ENCODE results near the genes AURKC, ZNF805, ZNF550, ZNF154, ZNF776, A1BG and RPS5.

GRCh38 chr19:57230732-57231320, at the start of gene AURKC:
Gene AURKC, plus strand, starts transcription at chr19:57231023.
- PRO-cap, 3 experiments = peak in 1 of 3 experiments; most common plus-strand start chr19:57231072 (in 1)
- RAMPAGE, long total RNA = no peak

DNA sequence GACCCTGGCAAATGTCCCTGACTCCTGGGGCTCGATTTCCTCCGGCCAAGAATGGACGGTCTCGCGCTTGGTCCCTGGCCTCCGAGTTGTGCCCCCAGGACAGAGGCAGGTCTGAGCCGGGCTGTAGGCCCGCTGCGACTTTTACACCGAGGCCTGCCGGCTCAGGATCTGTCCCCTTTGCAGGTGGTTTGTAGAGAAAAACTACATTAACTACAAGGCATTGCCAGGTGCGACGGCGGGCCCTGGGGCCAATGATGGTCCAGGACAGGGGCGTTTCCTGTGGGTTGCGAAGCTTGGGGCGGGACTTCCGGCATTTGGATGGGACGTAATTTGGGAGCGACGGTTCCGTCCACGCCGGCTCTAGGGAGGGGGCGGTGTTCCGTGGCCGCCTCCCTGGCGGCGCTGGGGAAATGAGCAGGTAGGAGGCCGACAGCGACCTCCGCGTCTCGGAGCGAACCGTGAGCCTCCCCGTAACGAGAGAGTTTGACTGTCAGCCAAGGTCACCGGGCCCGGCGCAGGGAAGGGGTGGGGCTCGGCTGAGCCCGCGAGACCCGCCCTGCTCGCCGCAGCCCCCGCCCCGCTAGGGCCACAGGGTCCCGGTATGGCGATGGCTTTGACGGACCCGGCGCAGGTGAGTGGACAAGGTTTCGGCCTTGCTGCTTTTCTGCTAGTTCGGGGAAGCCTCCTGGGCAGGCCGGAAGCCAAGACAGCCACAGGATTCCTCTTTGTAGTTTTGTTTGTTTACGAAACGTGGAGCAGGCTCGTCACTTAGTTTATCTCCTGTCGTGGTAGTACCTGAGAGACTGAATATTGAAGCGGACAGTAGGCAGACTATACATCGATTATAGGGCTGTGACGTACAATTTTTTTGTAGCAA, at the start of gene ZNF805:
ZNF805 (plus strand) TSS at position 342 of the 877 bp plus-strand sequence.
- PRO-cap, 3 experiments = peak in 3 of 3 experiments; most common plus-strand start position 342 of the sequence (in 3); most common minus-strand start position 179 of the sequence (in 2)
- RAMPAGE, long total RNA = no peak

DNA sequence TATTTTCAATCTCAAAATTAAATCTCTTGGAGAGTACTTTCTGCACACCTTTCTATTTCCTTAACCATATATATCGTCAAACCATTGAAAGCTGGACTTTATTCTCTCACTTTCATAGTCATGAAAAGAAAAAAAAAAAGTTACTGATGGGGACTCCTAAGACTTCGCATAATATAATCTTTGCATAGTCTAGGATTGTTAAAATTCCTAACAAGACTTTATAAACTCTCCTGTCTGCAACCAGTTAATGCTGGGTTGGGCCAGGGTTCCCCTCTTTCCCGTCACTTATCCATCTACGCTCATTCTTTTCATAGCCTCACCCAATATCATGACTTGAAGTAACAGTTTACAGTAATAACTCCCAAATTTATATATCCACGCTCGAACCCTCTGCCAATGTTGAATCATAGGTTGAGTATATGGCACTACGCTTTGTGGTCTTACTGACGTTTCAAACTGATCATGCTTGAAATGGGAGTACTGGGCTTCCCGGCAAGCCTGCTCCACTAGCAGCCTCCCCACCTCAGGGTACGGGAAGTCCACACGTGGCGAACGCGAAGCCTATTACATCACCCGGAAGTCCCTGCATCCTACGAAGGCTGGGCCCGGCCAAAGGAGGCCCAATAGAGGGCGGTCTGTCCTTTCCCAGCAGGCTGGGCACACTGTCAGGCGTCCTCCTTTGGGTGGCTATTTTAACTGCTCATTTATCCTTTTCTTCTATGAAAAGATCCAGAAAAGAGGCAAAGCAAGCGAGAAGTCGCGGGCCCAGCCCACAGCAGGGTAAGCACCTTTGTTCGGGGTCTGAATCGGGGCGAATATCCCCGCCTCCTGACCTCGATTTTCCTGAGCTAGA, 714 bp upstream of the ZNF460 start:
- PRO-cap, 3 experiments = peak in 3 of 3 experiments; most common plus-strand start position 623 of the sequence (in 2); most common minus-strand start position 532 of the sequence (in 2)
- RAMPAGE, long total RNA = no peak

GRCh38 chr19:57280903-57281323, 628 bp downstream of the ZNF460 start:
- PRO-cap, 3 experiments = no peak in any of the 3 experiments
- RAMPAGE, long total RNA = no peak

- PRO-cap, 3 experiments = no peak in any of the 3 experiments
- RAMPAGE, long total RNA = no peak
Observed at GRCh38 chr19:57291678-57291942, 11.3 kb downstream of the ZNF460 start.

DNA sequence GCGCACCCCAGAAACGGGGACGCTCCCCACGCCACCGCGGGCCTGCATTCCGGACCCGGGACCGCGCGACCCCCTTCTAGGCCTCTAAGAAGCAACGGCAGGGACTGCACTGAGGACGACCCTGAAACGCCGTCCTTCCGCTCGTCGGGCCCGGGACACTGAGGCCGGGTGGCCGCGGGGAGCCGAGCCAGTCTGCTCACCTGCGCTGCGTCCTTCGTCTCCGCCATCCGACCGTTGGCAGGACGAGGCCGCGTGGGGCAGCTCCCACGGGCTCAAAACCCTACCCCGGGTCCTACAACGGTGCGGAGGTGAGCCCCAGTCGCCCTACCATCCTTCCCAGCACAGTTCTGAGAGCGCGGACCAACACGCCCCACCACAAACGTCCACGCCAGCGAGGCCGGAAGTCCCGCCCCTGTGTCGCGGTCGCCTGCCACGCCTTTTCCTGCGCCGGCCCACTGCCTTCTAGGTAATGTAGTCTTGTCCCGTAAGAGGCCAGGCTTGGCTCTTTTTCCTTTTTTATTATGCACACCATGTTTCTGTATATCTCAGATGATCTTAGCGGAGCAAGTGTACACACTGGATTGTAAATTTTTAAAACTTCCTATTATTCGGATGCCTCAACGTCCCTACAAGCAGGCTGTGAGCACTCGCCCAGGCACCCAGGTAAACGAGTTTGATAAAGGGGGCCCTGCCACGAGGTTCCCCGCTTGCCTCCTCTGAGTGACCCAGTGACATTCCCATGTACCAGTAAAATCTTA, at the start of gene ZNF550:
ZNF550 (minus strand) TSS at position 408 of the 758 bp plus-strand sequence.
- PRO-cap, 3 experiments = peak in 3 of 3 experiments; most common plus-strand start position 543 of the sequence (in 1); most common minus-strand start position 349 of the sequence (in 2)
- RAMPAGE, long total RNA = no peak

- PRO-cap, 3 experiments = peak in 3 of 3 experiments; most common plus-strand start chr19:57708728 (in 1); most common minus-strand start chr19:57708772 (in 2)
- RAMPAGE, long total RNA = no peak
Observed at GRCh38 chr19:57708392-57709643, at the start of gene ZNF154. Gene ZNF154, minus strand, starts transcription at chr19:57709204.

DNA sequence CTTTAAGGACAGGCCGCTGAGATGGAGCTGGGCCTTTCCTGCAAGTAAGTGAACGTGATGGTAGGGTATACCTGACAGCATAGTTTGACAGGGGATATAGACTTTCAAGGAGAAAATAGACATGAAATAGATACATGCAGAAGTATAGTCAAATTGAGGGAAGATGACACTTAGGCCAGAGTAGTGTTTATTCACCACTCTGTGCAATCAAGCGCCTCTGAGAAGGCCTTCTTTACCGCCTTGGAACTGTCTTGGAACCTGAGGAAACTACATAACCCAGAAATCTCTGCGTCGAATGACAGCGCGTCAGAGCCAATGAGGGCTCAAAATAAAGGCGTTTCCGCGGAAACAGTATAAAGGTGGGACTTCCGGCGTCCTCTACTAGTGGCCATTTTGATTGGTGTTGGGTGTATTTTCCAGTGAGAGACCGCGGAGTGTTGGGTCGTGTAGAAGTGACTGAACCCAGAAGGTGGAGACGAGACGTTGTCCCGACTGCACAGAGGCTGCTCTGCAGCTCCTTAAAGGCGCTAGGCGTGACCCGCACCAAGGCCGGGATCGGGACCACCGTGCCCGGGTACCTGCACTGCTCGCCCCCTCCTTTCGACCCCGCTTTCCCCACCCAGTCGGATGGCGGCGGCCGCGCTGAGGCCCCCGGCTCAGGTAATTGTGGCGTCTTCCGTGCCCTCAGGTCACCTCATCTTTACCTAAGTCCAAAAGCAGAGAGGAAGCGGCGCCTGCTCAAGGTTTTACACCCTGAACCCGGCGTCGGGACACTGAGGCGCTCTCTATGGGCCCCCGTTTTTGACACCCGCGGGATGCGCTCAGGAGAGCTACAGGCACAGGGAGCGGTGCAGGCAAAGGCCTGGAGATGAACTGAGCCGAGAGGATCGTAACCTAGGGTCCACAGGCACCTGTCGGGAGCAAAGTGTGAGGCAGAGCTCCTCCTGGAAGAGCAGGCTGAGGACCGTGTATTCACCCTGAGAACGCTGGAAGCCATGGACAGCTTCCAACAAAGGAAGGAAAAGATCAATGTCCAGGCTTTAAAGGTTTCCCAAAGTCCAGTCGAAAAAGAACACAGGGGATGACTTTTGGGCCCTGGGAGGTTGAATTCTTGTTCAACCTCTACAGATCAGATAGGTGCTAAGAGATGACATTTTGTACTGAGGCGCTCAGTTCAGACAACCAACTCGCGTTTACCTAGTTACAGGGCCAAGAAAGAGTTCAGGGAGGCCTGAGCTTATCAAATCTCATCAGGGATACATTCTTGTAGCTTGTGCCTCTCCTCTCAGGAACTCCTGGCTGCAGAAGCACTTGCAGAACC, at the start of gene ZNF776:
ZNF776 (plus strand) TSS at position 384 of the 1,321 bp plus-strand sequence.
- PRO-cap, 3 experiments = peak in 3 of 3 experiments; most common plus-strand start position 384 of the sequence (in 1); most common minus-strand start position 248 of the sequence (in 1)
- RAMPAGE, long total RNA = no peak

DNA sequence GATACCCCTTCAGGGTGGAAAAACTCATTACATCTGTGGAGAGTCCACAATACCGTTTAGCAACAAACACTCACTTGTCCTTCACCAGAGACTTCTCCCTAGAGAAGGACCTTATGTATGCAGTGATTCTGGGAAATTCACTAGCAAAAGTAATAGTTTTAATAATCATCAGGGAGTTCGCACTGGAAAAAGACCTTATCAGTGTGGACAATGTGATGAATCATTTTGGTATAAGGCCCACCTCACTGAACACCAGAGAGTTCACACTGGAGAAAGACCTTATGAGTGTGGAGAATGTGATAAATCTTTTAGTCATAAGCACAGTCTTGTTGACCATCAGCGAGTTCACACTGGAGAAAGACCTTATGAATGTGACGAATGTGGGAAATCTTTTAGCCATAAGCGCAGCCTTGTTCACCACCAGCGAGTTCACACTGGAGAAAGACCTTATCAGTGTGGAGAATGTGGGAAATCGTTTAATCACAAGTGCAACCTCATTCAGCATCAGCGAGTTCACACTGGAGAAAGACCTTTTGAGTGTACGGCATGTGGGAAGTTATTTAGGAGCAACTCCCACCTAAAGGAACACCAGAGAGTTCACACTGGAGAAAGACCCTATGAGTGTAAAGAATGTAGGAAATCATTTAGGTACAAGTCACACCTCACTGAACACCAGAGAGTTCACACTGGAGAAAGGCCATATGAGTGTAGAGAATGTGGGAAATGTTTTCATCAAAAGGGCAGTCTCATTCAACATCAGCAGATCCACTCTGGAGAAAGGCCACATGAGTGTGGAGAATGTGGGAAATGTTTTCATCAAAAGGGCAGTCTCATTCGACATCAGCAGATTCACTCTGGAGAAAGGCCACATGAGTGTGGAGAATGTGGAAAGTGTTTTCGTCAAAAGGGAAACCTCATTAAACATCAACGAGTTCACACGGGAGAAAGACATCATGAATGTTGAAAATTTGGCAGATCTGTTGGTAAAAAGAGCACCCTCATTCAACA, 7.4 kb downstream of the ZNF776 start:
- PRO-cap, 3 experiments = no peak in any of the 3 experiments
- RAMPAGE, long total RNA = no peak

DNA sequence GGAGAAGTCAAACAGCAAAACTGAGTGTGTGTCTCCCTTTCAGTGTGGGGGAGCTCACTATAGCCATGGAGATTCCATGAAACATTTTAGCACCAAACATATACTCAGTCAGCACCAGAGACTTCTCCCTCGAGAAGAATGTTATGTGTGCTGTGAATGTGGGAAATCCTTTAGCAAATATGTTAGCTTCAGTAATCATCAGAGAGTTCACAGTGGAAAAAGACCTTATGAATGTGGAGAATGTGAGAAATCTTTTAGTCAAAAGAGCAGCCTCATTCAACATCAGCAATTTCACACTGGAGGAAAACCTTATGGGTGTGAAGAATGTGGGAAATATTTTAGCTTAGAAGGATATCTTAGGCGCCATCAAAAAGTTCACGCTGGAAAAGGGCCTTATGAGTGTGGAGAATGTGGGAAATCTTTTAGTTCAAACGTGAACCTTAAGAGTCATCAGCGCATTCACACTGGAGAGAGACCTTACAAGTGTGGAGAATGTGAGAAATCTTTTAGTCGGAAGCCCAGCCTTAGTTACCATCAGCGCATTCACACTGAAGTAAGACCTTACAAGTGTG, 8.3 kb upstream of the ZNF587 start:
- PRO-cap, 3 experiments = no peak in any of the 3 experiments
- RAMPAGE, long total RNA = no peak

DNA sequence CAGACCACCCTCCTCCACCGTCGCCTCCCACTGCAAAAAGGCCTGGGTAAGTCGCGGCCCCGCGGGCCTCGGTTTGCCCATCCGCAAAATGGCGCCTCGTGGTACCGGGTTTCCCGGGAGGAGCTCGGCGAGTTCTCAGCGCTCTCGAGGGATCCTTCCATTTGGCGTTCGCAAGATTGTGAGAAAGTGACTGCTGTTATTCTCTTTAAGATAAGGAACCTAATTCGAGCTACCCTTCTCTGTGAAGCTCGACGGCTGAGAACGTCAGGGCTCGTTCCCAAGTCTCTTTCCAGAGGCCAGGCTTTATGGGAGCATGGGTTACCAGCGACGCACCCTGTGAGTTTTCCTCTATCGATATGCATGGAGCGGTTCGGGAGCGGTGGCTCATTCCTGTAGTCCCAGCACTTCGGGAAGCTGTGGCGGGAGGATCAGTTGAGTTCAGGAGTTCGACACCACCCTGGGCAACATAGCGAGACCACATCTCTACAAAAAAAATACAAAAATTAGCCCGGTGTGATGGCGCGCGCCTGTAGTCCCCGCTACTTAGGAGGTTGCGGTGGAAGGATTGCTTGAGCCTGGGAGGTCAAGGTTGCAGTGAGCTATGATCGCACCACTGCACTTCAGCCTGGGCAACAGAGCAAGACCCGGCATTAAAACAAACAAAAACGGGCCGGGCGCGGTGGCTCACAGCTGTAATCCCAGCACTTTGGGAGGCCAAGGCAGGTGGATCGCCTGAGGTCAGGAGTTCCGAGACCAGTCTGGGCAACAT, 565 bp upstream of the ZNF606 start:
- PRO-cap, 3 experiments = peak in 1 of 3 experiments; most common plus-strand start position 364 of the sequence (in 1); most common minus-strand start position 345 of the sequence (in 1)
- RAMPAGE, long total RNA = no peak

DNA sequence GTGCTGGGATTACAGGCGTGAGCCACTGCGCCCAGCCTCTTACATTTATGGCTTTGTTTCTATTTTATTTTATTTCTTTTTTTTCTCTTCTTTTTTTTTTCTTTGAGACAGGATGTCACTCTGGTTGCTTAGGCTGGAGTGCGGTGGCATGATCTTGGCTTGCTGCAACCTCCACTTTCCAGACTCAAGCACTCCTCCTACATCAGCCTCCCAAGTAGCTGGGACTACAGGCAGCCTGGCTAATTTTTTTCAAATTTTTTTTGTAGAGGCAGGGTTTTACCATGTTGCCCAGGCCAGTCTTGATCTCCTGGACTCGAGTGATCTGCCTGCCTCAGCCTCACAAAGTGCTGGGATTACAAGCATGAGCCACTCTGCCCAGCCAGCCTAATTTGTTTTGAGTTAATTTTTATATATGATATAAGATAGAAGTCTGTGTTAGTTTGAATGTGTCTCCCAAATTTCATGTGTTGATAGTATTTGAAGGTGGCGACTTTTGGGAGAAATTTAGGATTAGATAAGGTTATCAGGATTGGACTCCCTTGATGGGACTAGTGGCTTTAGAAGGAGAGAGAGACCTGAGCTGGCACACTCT, 4.2 kb downstream of the ZNF8 start:
- PRO-cap, 3 experiments = no peak in any of the 3 experiments
- RAMPAGE, long total RNA = no peak

GRCh38 chr19:58352924-58354167, at the start of gene A1BG:
Gene A1BG, minus strand, starts transcription at chr19:58353492.
- PRO-cap, 3 experiments = no peak in any of the 3 experiments
- RAMPAGE, long total RNA = no peak

- PRO-cap, 3 experiments = peak in 3 of 3 experiments; most common plus-strand start chr19:58387269 (in 3); most common minus-strand start chr19:58387100 (in 3)
- RAMPAGE, long total RNA = start-site peak on the plus strand at chr19:58387265-58387291, 6,385 and 126 reads in 2 replicates
Observed at GRCh38 chr19:58386245-58387386, at the start of gene RPS5. Gene RPS5, plus strand, starts transcription at chr19:58387269.

GRCh38 chr19:58396048-58396751, 744 bp downstream of the RNF225 start:
- PRO-cap, 3 experiments = peak in 2 of 3 experiments; most common plus-strand start chr19:58396374 (in 1); most common minus-strand start chr19:58396351 (in 1)
- RAMPAGE, long total RNA = no peak

GRCh38 chr19:58401088-58402184, 6.0 kb downstream of the RNF225 start:
- PRO-cap, 3 experiments = peak in 3 of 3 experiments; most common plus-strand start chr19:58401538 (in 2); most common minus-strand start chr19:58401229 (in 1)
- RAMPAGE, long total RNA = start-site peak on the minus strand at chr19:58401220-58401276, 45 and 20 reads in 2 replicates

- PRO-cap, 3 experiments = no peak in any of the 3 experiments
- RAMPAGE, long total RNA = no peak
Observed at GRCh38 chr19:58472860-58473926, 3.0 kb upstream of the ZNF446 start.

- PRO-cap, 3 experiments = no peak in any of the 3 experiments
- RAMPAGE, long total RNA = no peak
Observed at GRCh38 chr19:58497640-58498206, 14.1 kb downstream of the SLC27A5 start.

- PRO-cap, 3 experiments = no peak in any of the 3 experiments
- RAMPAGE, long total RNA = no peak
Observed at GRCh38 chr19:58545666-58546193, 1.9 kb downstream of the TRIM28 start.

DNA sequence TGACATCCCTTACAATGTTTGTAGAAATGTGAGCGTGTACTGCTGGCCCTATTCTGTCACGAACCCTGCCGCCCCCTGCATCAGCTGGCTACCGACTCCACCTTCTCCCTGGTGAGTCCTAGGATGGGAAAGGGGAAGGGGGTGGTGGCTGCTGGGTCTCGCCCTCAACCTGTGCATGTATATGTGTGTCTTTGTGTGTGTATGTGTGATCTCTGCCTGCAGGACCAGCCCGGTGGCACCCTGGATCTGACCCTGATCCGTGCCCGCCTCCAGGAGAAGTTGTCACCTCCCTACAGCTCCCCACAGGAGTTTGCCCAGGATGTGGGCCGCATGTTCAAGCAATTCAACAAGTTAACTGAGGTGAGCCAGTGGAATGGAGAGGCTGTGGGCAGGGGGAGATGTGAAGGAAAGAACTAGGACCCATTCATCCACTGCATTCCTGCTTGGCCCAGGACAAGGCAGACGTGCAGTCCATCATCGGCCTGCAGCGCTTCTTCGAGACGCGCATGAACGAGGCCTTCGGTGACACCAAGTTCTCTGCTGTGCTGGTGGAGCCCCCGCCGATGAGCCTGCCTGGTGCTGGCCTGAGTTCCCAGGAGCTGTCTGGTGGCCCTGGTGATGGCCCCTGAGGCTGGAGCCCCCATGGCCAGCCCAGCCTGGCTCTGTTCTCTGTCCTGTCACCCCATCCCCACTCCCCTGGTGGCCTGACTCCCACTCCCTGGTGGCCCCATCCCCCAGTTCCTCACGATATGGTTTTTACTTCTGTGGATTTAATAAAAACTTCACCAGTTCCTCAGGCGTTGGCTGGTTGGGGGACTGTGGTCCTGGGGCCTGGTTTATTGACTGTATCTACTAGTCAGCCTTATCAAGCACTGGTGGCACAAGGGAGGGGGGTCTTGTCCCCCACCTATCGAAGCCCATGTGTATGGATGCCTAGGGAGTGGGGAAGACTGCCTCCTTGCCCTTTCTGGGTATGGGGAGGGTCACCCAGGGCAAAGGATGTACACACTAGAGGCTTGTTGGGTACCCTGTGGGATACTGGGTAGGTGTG, 4.7 kb downstream of the CHMP2A start:
- PRO-cap, 3 experiments = no peak in any of the 3 experiments
- RAMPAGE, long total RNA = no peak